ENCODE measurements around the genes HECTD2 and FGFBP3.

- PRO-cap: no peak
Observed at GRCh38 chr10:89468508-89469017, 54.2 kb downstream of the IFIT5 start.

DNA sequence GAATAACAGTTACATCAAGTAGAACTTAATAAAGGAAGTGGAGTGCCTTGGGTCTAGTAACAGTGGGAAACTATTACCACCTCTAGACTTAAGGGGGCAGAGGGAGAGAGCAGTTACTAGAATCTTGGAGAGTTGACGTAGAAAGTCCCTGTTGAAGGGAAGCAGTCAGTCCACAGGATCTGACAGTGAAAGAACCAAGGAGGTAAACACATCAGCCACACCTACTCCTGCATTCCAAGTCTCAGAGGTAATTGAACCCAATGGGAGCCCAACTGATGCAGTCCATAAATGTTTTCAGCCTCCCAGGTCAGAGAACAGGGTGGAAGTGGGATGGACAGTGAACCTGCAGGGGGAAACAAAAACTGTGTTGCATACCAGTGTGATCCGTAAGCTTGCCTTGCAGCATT is 57.3 kb downstream of the SLC16A12 start:
- PRO-cap: no peak

GRCh38 chr10:89526452-89526816 is 9.0 kb downstream of the SLC16A12 start:
- PRO-cap: no peak

- PRO-cap: no peak
Observed at GRCh38 chr10:89752299-89752817, 51.0 kb downstream of the KIF20B start.

GRCh38 chr10:89888623-89889491 is 187.5 kb downstream of the KIF20B start:
- PRO-cap: no peak

DNA sequence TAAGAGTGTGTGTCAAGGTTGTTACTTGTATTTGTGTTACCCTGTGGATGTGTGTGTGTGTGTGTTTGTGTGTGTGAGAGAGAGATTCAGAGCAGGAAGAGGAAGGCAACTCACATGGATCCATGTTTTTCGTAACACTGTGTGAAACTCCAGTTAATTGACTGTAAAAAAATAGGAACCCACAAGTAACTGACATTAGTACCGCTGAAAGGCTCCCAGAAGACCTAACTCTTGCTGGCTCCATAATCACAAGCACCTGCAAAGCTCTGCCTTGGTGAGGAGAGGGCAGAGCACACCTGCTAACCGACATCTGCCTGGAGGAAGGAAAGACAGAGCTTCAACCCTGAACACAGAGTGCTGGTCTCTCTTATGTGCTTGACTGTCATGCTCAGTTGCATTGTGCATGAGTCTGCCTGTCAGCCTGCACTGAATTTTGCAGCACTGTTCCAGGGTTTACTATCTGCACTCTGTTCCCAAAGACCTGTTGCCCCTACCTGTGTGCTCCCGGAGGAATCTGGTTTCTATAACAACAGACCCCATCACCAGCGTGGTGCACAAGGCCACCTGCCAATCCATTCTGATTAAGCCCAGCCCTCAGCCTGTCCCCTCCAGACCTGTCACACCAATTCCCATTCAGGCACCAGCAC is 63.1 kb upstream of the ANKRD1 start:
- PRO-cap: no peak

- PRO-cap: no peak
Observed at GRCh38 chr10:91220986-91221823, 742 bp downstream of the PCGF5 start.

- PRO-cap: bidirectional peak, plus-strand start at chr10:91410344, minus-strand start at chr10:91410242; bidirectional peak, plus-strand start at chr10:91410616, minus-strand start at chr10:91410600
Observed at GRCh38 chr10:91409896-91410934, at the start of gene HECTD2. Gene HECTD2 (plus strand): TSS chr10:91410344.

DNA sequence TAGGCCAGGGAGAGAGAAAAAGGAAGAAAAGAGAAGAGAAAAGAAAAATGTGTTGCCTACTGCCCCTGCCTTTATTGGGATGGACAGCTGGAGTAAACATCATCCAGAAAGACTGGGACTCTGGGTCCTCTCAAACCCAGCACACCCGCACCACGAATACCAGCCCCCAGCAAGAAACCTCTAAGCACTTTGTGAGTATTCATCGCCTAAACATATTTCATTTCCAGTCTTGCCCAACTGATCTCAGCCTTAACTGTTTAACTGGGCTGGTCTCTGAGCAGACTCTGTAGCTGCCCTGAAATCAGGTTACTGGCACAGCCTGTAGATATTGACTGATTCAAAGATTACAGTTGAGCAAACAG is 76.3 kb downstream of the PPP1R3C start:
- PRO-cap: no peak

GRCh38 chr10:91589140-91589617 is 43.7 kb downstream of the PPP1R3C start:
- PRO-cap: no peak

- PRO-cap: no peak
Observed at GRCh38 chr10:91603831-91604322, 29.0 kb downstream of the PPP1R3C start.

GRCh38 chr10:91632061-91632307 is 887 bp downstream of the PPP1R3C start:
- PRO-cap: no peak

GRCh38 chr10:91848349-91848859 is 50.2 kb downstream of the TNKS2 start:
- PRO-cap: no peak

GRCh38 chr10:91909352-91909893 is at the start of gene FGFBP3:
Gene FGFBP3 (minus strand): TSS chr10:91909486.
- PRO-cap: no peak

DNA sequence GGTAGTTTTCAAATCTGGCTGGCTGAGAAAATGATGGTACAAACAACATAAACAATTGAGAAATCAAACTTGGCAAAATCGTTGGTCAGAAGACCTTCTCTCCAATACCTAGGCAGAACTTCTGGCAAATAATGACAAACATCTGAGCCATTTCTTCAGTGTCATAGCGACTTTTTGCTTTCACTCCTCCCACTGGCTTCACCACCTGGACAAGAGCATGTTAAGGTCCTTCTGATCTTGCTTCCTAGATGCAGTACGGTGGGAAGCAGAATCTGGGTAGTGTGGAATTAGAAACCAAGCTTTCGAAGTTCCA is 360 bp upstream of the BTAF1 start:
- PRO-cap: no peak

GRCh38 chr10:92108161-92108614 is 182.7 kb downstream of the CPEB3 start:
- PRO-cap: no peak

- PRO-cap: no peak
Observed at GRCh38 chr10:92114770-92115304, 176.0 kb downstream of the CPEB3 start.

DNA sequence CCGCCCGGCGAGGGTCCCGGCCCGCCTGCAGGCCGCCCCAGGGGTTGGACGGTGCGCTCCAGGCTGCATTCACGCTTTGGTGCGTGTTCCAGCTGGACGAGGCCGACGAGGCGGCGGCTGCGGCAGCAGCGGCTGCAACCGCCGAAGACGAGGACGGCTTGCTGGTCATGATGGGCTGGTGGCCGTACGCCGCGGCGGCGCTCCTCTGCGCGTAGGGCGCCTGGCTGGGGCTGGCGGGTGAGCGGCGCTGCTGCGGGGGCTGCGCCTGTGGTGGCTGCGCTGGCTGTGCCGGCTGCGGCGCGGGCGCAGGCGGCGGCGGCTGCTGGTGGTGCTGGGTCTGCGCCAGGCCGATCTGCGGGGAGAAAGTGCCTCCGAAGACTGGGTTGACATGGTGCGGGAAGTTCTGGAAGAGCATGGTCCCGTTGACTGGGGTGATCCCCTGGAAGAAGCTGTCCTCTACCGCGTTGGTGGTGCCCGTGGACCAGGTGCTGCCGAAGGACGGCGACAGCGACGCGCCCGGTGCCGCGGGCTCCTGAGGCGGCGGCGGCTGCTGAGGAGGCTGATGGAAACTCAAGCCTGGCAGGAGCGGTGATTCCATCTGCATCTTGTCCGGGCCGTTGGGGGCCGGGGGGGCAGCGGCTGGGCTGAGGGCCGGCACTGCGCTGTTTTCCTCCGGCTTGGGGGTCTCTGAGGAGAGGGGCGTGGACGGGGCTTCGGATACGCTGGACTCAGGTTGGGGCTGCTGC is 51.2 kb downstream of the CPEB3 start:
- PRO-cap: bidirectional peak, plus-strand start at position 86 of the sequence, minus-strand start outside the sequence

DNA sequence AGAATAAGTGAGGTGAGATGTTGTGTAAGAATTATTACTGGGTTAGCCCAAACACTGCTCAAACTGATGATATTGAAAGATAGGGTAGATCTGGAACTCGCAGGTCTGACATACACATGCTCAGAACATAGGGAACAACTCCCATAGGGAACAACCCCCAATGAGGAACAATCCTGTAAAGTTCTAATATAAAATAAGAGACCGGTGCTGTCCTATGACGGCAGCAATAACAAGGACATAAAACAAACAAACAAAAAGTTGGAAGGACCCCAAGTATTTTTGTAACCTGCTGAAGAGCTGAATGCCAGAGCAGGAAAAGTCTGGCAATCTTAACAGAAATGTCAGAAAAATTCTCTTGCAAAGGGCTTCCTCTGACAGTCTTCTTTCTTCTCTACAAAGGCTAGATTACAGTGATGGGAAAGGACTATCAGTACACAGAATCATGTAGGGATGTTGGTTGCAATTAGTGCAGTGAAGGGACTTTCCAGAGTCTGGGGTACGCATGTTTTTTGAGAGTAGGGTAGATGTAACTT is 35.6 kb downstream of the IDE start:
- PRO-cap: no peak

DNA sequence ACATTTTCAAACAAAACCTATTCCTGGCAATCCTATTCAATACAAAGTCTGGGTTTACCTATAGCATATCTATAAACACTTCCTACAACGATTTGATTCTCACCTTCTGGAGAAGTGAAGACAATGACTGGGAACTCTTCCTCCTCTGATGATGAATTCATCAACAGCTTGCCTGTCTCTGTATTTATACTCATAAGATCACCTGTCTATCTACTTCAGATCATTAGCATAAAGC is 32.8 kb downstream of the IDE start:
- PRO-cap: no peak

Data from ileum (tissue), 1 donor.